SEM (cell line): ENCODE measurements around a stretch of chr6.

DNA sequence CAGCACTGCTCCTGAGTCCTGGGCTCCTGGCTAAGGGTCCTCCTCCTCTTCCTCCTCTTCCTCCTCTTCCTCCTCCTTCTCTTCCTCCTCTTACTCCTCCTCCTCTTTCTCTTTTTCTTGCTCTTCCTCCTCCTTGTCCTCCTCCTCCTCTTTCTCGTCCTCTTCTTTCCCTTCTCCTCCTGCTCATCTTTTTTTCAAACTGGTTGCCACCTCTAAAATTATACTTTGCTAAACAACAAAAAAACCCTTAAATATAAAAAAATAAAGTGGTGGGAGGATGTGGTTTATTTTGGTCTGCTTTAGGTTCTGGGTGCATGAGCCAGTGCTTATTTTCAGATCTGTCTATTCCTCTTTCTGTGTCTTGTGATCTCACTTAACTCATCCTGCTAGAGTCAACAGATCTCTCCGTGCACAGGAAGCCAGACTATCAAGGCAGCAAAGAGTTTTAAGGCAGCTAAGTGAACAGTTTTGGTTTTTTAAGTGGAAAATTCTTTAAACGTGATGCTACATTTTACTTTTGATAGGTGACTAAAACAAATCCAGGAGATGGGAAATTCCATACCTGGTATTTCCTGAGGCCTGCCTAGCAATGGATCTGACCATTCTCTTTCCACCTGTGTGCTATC lies 159.4 kb downstream of the CD83 start:
- PRO-cap = bidirectional peak, plus-strand start at position 389 of the sequence, minus-strand start at position 201 of the sequence

- PRO-cap = unidirectional peak, minus-strand start at chr6:14729724
Measured at GRCh38 chr6:14729591-14730022, 516.3 kb upstream of the JARID2 start.

DNA sequence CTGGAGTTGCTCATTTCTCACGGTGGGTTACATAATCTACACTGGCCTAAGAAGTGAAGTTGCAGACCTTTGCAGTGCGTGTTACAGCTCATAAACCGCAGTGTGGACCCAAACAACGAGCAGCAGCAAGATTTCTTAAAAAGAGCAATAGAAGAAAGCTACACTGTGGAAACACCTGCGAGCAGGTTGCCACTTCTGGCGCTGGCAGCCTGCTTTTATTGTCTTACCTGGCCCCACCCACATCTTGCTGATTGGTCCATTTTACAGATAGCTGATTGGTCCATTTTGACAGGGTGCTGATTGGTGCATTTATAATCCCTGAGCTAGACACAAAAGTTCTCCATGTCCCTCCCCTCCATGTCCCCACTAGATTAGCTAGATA lies 462.9 kb upstream of the JARID2 start:
- PRO-cap = no peak

- PRO-cap = no peak
Measured at GRCh38 chr6:14841634-14841975, 404.3 kb upstream of the JARID2 start.

- PRO-cap = no peak
Measured at GRCh38 chr6:14889623-14890003, 356.3 kb upstream of the JARID2 start.

- PRO-cap = bidirectional peak, plus-strand start at chr6:14910894, minus-strand start at chr6:14910766; bidirectional peak, plus-strand start at chr6:14911330, minus-strand start at chr6:14911239
Measured at GRCh38 chr6:14910665-14911586, 334.9 kb upstream of the JARID2 start.

- PRO-cap = no peak
Measured at GRCh38 chr6:15244188-15244621, 1.7 kb upstream of the JARID2 start.

- PRO-cap = no peak
Measured at GRCh38 chr6:15267341-15268046, 21.6 kb downstream of the JARID2 start.

DNA sequence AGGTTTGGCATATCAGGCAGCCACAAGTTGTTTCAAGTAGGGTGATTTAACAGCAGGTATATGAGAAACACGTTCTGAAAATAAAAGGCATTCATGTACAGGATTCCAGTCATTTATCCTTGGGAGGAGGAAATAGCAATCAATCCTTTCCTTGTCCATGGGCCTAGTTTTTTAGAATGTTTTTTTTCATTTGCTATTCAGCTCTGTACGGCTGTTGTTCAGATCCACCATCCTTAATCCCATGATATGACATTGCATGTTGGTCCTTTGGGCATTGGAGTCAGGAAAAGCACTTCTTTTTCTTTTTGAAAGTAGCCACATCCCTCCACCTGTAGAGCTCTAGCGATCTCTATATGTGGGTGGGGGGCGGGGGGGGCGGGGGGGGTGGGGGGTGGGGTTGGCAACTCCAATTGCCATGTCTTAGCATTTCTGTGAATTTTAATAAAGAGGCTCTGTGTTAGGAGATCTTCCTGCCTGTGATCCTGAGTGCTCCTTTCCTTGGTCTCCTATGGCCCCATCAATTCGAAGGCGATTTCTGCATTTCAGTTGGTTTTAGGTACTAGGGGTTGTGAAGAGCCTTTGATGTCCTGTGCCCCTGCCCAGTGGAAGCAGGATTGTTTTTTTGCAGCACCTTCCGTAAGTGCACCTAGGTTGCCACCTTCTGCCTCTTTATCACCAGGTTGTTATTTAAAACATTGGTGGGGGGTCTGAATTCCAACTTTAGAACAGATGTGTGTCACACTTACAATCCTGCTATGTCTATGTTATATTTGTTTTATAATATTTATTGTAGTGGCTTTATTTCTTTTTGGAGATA lies 120.5 kb downstream of the JARID2 start:
- PRO-cap = no peak

GRCh38 chr6:15371744-15372058 lies 125.8 kb downstream of the JARID2 start:
- PRO-cap = no peak

GRCh38 chr6:15394293-15395019 lies 148.6 kb downstream of the JARID2 start:
- PRO-cap = no peak

- PRO-cap = no peak
Measured at GRCh38 chr6:15420697-15421432, 175.0 kb downstream of the JARID2 start.

- PRO-cap = no peak
Measured at GRCh38 chr6:15505446-15506139, 157.2 kb downstream of the DTNBP1 start.

- PRO-cap = no peak
Measured at GRCh38 chr6:15515734-15516007, 147.2 kb downstream of the DTNBP1 start.

DNA sequence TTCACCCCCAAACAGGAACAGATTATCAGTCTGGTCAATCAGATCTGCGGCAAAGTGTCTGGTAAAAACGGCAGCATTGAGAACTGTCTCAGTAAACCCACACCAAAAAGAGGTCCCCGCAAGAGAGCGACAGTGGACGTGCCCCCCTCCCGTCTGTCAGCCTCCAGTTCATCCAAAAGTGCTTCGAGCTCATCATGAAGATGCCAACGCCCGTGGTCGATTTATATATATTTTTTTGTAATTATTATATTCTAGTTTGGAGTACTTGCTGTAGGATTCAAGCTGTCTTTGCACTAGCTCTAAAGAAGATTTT lies 142.8 kb downstream of the DTNBP1 start:
- PRO-cap = no peak

DNA sequence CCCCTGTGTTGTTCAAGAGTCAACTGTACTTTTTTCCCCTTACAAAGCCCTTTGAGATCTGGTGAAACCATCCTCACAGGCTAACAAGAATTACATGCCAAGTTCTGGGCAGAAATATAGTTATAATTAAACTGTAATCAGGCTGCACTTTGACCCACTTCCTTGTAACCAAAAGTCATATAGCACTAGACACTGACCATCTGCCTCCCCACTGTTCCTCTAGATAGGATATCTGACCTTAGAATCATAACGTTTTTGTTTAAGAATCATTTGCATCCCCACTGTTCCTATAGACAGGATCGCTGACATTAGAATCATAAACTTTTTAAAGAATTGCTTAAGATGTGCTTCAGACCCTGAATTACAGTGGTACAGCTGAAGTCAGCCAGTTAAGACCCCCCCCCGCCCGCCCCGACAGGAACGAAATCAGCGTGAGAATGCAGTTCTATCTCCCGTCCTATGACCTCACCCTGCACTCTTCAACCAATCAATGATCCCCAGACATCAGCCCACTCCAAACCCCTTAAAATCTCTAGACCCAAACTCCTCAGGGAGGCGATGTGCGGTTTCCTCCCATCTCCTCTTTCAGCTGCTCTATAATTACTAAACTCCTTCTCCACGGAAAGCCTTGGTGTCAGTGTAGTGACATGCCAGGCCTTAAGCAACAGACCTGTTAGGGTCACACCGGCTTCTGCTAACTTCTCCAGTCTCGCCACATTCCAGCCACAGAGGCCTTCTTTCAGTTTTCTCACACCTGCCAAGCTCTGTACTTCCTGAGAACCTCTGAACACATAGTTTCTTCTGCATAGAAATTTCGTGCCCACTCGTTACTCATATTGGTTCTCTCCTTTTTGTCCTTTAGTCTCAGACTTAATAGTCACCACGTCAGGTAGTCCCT lies 93.6 kb downstream of the DTNBP1 start:
- PRO-cap = bidirectional peak, plus-strand start at position 634 of the sequence, minus-strand start at position 492 of the sequence

GRCh38 chr6:15796488-15797052 lies 133.7 kb upstream of the DTNBP1 start:
- PRO-cap = no peak

GRCh38 chr6:16143453-16144379 lies 14.8 kb downstream of the MYLIP start:
- PRO-cap = no peak

GRCh38 chr6:16241054-16241551 lies 2.7 kb downstream of the GMPR start:
- PRO-cap = no peak

DNA sequence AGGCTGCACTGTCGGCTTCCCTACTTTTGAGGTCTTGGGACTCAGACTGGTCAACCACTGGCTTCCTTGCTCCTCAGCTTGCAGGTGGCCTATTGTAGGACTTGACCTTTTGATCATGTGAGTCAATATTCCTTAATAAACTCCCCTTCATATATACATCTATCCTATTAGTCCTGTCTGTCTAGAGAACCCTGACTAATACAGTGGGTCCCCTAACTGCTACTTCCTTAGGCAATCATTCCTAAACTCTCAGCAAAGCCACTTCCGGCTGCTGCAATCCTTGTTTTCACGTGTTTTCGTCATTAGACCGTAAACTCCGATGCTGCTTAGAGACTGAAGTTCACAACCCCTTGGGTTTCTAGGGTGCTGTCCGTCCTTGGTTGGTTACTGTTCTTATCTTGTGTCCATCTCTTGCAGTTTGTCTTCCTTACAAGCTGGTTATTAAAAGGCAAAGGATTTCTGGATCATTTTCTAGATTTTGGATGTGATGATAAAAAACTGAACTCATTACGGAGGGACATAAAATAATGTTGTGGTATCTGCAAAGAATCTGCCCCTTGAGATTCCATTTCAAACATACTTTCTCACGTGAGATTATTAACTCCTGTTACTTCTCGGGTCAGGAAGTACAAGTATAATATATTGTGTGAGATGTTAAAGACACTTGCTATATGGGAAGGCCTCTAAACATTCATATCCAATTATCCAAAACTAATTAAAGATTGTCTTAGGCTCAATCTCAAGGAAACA lies 106.4 kb downstream of the GMPR start:
- PRO-cap = no peak